Measurements from ENCODE around the gene R3HDM1.

DNA sequence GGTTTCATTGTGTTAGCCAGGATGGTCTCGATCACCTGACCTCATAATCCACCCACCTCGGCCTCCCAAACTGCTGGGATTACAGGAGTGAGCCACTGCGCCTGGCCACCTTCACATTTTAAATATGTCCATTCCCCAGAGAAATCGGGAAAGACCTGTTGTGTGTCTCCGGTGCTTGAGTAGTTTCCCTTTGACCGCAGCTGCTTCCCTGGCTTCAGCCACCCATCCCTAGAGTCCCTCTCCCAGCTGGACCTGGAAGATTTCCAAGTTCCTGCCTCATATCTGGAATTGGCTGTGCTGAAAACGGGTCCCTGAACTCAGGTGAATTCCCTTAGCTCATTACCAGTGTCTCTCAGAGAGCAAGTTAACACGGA, 49.1 kb downstream of the LYPD1 start:
- PRO-cap, 3 experiments: no peak in any of the 3 experiments

DNA sequence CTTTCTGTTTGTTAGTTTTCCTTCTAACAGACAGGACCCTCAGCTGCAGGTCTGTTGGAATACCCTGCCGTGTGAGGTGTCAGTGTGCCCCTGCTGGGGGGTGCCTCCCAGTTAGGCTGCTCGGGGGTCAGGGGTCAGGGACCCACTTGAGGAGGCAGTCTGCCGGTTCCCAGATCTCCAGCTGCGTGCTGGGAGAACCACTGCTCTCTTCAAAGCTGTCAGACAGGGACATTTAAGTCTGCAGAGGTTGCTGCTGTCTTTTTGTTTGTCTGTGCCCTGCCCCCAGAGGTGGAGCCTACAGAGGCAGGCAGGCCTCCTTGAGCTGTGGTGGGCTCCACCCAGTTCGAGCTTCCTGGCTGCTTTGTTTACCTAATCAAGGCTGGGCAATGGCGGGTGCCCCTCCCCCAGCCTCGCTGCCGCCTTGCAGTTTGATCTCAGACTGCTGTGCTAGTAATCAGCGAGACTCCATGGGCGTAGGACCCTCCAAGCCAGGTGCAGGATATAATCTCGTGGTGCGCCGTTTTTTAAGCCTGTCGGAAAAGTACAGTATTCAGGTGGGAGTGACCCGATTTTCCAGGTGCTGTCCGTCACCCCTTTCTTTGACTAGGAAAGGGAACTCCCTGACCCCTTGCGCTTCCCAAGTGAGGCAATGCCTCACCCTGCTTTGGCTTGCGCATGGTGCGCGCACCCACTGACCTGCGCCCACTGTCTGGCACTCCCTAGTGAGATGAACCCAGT, 97.9 kb downstream of the NCKAP5 start:
- PRO-cap, 3 experiments: no peak in any of the 3 experiments

DNA sequence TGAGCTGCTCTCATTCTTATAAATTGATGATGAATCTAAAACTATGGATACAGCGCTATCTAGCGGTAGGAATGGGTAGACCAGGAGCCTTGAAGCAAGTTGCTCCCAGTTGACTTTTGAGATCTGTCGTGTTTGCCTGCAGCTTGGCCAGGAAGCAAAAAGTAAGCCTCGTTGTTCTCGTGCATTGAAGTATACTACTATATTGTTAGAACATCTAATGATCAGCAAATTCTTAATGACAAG, 211.9 kb upstream of the NCKAP5 start:
- PRO-cap, 3 experiments: no peak in any of the 3 experiments

GRCh38 chr2:134203999-134204572, 49.8 kb upstream of the MGAT5 start:
- PRO-cap, 3 experiments: no peak in any of the 3 experiments

GRCh38 chr2:134261380-134262408, 7.8 kb downstream of the MGAT5 start:
- PRO-cap, 3 experiments: no peak in any of the 3 experiments

- PRO-cap, 3 experiments: no peak in any of the 3 experiments
Measured at GRCh38 chr2:134331202-134332003, 77.5 kb downstream of the MGAT5 start.

GRCh38 chr2:134350937-134351467, 97.1 kb downstream of the MGAT5 start:
- PRO-cap, 3 experiments: no peak in any of the 3 experiments

GRCh38 chr2:134412447-134413253, 158.8 kb downstream of the MGAT5 start:
- PRO-cap, 3 experiments: no peak in any of the 3 experiments

- PRO-cap, 3 experiments: no peak in any of the 3 experiments
Measured at GRCh38 chr2:134453699-134454238, 199.9 kb downstream of the MGAT5 start.

DNA sequence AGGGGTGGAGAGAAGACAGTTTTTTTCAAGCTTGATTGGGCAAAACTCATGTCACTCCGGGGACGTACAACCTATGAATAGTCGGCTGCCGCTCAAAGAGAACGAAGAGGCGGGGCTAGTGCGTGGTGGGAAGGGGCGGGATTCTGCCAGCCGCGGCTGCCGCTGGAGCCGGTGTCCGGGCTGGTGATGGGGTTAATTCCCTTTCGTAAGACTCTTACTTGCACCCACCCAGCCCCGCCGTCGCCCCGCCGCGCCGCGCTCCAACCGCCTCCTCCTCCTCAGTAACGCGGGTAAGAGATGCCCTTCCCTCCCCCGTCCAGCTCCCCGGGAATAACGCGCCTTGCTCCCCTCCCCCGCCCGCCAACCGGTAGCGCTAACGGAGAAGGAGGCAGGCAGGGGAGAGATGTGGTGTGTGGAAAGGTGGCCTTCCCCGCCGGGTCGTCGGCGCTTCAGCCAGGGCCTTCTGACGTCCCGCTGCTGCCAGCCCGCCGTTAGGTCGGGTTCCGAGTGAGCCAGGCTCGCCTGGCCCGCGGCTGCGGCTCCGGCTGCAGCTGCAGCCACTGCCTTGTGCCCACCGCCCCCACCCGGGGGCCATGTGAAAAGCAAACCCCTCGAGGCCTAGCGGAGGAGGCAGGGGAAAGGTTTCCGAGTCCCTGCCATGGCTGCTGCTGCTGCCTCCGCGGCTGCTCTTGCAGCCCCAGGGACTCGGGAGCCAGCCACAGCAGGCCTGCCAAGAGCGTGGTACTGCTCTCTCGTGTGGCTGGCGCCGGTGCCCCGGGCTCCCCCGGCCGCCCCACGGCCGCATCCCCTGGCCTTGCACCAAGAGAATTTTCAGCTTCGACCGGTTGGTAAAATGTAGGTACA, at the start of gene R3HDM1:
TSS of gene R3HDM1 (plus strand) at position 141 of the 864 bp plus-strand sequence.
- PRO-cap, 3 experiments: peak in 3 of 3 experiments; most common plus-strand start position 123 of the sequence (in 2); most common minus-strand start position 451 of the sequence (in 1)

- PRO-cap, 3 experiments: peak in 1 of 3 experiments; most common minus-strand start chr2:135590748 (in 1)
Measured at GRCh38 chr2:135590469-135591420, 59.5 kb downstream of the R3HDM1 start.

DNA sequence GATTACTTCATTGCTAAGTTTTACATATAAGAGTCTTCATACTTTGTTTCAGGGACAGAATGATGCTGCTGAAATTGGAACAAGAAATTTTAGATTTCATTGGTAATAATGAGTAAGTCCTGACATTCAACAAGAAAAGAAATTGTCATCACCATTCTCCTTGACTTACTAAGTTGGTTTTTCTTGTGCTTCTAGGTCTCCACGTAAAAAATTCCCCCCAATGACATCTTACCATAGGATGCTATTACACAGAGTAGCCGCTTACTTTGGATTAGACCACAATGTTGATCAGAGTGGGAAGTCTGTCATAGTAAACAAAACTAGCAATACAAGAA, 100.3 kb downstream of the R3HDM1 start:
- PRO-cap, 3 experiments: no peak in any of the 3 experiments

- PRO-cap, 3 experiments: no peak in any of the 3 experiments
Measured at GRCh38 chr2:135755099-135755861, 13.6 kb downstream of the UBXN4 start.

- PRO-cap, 3 experiments: no peak in any of the 3 experiments
Measured at GRCh38 chr2:135984634-135984944, 837 bp downstream of the DARS1 start.

GRCh38 chr2:135997286-135997854, 11.9 kb upstream of the DARS1 start:
- PRO-cap, 3 experiments: no peak in any of the 3 experiments

- PRO-cap, 3 experiments: no peak in any of the 3 experiments
Measured at GRCh38 chr2:136280984-136282081, 163.4 kb upstream of the CXCR4 start.

DNA sequence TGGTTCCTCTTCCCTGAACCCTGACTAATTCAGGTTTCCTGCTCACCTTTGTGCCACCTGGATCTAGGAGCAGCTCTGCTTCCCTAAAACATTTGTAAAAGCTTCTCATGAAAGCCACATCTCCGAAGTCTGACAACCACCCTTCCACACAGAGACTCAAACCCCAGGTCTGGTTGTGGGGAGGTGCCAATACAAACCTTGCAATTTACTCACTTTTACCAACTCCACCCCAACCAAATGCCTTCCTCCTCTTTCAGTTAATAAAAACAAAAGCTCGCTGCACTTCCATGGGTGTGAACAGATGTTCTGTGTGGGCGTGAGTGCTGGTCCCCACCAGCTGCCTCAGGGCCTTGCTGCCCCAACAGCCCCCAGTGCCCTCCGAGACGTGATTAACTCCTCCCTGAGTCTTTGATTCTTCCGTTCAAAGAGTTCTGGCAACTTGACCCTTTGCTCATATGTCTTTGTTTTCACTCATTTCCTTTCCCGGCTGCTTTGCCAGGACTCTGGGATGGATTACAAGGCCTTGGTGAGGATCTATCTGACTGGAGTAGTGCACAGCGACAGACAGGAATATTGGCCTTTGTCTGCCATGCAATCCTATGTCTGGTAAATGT, 258.8 kb upstream of the CXCR4 start:
- PRO-cap, 3 experiments: no peak in any of the 3 experiments

DNA sequence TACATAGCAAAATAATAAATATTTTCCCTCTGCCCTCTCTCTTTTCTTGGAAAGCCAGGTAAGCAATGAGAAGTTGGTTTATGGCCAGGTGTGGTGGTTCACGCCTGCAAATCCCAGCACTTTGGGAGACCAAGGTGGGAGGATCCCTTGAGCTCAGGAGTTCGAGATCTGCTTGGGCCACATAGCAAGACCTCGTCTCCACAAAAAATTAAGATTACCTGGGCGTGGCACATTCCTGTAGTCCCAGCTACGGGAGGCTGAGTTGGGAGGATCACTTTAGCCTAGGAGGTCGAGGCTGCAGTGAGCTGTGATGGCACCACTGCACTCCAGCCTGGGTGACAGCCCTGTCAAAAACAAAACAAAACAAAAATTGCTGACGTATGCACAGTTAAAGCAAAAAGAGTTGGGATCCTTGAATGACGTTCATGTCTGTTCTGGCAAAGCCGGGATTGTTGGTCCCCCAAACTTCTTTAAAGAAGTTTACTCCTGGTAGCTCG, 985 bp upstream of the SPOPL start:
- PRO-cap, 3 experiments: no peak in any of the 3 experiments

DNA sequence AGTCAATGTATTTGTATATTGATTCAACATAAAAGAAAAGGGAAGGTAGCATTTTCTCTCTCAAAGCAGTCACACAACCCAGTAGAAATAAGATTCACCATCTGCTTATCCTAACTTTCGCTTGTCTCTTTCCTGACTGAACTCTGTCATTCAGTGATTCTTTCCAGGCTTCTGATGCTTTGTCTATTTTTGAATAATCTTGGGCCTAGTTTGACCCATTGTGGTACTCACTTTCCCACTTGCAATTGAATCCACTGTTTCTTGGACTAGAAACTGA, 1.2 kb downstream of the SPOPL start:
- PRO-cap, 3 experiments: peak in 1 of 3 experiments; most common minus-strand start position 143 of the sequence (in 1)

DNA sequence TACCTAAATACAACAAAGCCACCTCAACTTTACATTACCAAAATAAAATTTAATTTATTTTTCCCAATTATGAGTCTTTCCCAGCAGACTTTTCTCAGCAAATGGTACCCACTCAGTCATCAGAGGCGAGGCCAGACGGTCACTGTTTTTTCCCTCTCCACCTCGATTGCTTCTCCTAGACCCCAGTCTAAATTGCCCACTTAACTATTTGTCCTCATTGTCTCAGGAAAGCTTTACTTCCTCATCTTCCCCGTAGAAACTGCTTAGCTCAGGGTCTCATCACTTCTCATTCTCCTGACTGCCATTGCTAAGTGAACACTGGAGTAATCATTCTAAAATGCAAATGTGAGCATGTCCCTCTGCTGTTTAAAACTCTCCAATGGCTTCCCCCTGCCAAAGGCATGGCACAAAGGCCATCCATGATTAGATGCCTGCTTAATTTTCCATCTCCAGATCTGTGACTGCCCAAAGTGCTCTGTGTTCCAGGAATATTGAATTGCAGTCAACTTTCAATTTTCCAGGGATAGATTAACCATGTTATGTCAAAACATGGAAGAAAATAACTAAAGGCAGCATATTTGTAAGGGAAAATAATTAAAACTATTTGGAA, 1345.0 kb downstream of the LRP1B start:
- PRO-cap, 3 experiments: no peak in any of the 3 experiments